Cerebellum (tissue), 5 donors: ENCODE measurements around a stretch of chr6.

DNA sequence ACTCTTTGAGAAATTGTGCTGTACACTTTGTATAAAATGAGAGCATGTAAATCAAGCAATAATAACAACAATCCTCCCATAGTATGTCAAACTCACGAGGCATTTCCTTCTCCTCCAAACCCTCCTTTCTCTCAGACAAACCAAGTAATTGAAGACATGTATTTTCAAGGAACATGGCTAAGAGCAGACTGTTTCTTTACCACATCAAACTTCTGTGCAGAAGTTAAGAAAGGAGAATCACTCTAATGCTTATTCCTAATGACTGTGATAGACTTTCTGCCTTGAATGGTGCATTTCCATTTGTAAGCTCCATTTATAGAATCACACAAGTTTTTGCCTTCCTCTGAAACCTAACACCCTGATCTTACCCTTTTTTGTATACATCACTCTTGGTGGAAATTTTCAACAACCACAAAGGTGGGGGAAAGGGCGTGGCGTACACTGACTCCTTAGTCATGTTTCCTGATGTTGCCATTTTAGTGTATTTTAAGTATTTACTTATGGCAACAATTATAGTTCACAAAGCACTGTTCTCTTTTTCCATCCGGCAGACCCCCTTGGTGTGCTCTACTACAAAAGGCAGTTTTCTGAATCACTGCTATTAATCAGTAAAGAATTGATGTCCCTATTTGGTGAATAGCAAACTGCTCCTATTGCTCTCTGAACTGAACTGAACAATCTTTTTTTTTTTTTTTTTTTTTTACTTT lies 92.1 kb downstream of the ATXN1 start:
- PRO-cap, 3 experiments, result no peak in any of the 3 experiments
- RAMPAGE, long total RNA, result no peak

- PRO-cap, 3 experiments, result no peak in any of the 3 experiments
- RAMPAGE, long total RNA, result no peak
Observed at GRCh38 chr6:16674717-16675477, 86.4 kb downstream of the ATXN1 start.

- PRO-cap, 3 experiments, result no peak in any of the 3 experiments
- RAMPAGE, long total RNA, result no peak
Observed at GRCh38 chr6:16728053-16728615, 33.1 kb downstream of the ATXN1 start.

DNA sequence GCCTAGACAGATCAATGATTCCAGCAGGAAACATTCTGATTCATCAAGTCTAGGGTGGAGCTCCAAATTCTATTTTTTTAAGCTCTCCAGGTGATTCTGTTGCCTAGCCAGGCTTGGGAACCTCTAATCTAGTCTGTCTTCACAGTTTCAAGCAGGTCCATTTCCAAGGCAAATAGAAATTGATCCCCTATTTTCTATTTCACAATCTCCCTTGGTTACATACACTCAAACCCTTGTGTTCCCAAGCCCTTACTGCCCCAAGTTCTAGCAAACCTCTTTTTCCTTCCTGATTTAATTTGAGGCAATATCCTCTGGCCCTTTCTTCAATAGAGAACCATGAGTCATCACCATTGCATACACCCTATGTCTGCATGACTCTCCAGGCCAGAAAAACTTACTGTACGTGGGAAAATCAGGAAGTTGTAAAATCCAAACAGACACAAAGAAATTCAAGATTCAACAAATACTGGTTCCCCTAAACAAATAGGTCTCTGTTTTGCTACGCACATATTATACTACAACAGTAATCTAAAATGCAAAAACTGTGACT lies 8.8 kb downstream of the ATXN1 start:
- PRO-cap, 3 experiments, result no peak in any of the 3 experiments
- RAMPAGE, long total RNA, result no peak

- PRO-cap, 3 experiments, result peak in 1 of 3 experiments; most common minus-strand start chr6:16759456 (in 1)
- RAMPAGE, long total RNA, result no peak
Observed at GRCh38 chr6:16758931-16759566, 2.2 kb downstream of the ATXN1 start.

GRCh38 chr6:16760946-16761298 lies 338 bp downstream of the ATXN1 start:
- PRO-cap, 3 experiments, result no peak in any of the 3 experiments
- RAMPAGE, long total RNA, result no peak

DNA sequence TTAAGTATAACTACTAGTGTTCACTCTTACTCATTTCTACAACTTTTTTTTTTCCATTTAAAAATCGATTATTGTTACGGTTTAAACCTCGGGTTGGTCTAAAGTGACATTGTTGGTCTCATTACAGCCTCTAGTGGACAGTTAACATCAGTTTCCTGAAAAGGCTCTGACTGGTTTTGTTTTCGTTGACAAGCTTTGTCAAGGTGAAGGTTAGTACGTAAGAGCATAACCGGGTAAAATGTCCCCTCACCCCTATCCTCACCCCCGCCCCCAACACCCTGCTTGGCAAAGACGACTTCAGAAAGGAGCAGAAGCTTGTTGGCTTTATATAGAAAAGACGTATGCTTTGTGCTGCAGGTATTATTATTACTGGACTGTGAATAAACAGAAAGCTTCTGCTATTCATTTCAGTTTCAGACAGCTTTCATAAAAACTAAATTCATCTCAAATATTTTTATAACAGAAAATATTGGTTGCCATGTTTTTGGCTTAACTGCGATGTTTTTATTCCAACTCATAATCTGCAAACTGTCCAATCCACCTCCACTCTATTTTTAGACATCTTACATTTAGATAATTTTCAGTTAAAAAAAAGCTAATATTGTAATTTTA lies 1.9 kb upstream of the ATXN1 start:
- PRO-cap, 3 experiments, result no peak in any of the 3 experiments
- RAMPAGE, long total RNA, result no peak

GRCh38 chr6:16768930-16769575 lies 7.8 kb upstream of the ATXN1 start:
- PRO-cap, 3 experiments, result no peak in any of the 3 experiments
- RAMPAGE, long total RNA, result no peak

DNA sequence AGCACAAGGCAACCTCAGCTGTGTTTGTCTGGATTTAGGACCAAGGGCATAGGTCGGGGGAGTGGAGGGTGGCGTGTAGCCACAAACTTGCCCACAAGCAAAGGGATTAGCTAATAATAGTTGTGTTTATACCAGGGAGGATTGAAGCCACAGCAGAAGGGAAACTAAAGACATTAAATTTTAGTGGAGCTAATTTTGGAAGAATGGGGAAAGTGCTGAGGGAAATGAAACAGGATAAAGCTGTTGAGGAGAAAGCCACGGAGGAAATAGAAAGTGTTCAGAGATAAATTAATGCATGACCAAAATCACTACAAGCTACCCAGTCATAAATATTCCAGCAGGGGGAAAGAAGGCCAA lies 115.7 kb upstream of the STMND1 start:
- PRO-cap, 3 experiments, result no peak in any of the 3 experiments
- RAMPAGE, long total RNA, result no peak

DNA sequence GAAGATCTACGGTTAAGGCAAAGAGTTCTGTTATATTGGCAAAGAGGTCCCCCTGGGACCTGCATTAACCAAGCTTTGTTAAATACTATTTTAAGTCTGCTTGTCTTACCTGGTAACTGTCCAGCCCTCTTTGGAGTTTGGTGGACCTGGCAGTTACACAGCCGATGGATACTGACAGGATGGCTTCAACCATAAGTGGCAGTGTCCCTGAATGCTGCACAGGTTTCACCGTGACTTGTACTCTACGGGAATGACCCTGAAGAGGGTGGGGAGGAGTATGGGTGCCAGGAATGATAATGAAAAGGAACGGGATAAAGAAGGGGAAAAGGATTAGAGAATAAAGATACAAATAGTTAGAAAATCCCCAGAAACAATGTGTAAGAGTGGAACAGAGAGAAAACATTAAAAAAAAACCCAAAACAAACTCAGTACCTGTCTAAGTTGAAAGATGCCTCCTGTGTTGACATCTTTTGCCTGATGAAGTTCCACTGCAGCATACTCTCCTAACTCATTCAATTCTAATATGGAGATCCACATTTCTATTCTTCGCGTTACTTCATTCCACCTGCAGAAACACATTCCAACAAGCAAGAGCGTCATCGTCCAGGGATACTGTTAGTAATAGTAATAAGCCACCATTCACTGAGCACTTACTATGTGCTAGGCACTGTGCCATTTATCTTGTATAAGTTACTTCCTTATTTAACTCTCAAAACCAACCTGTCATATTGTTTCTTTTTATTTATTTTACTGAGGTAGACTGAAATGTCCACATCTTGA lies 87.6 kb upstream of the NUP153 start:
- PRO-cap, 3 experiments, result no peak in any of the 3 experiments
- RAMPAGE, long total RNA, result no peak

DNA sequence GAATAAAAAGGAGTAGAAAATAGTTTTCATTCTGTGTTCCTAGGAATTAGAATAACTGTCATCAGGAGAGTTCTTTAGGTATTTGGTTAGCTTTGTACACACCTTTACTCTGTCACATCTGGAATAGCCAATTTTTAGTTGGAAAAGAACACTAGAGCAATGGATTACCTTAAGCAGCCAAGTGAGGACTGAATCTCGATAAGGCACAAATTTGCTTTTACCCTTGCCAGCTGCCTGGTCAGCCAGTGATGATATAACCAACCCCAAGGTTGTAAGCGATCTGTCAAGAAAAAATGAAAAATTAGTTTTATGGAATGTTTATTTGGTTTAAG lies 130.5 kb upstream of the NUP153 start:
- PRO-cap, 3 experiments, result no peak in any of the 3 experiments
- RAMPAGE, long total RNA, result no peak

DNA sequence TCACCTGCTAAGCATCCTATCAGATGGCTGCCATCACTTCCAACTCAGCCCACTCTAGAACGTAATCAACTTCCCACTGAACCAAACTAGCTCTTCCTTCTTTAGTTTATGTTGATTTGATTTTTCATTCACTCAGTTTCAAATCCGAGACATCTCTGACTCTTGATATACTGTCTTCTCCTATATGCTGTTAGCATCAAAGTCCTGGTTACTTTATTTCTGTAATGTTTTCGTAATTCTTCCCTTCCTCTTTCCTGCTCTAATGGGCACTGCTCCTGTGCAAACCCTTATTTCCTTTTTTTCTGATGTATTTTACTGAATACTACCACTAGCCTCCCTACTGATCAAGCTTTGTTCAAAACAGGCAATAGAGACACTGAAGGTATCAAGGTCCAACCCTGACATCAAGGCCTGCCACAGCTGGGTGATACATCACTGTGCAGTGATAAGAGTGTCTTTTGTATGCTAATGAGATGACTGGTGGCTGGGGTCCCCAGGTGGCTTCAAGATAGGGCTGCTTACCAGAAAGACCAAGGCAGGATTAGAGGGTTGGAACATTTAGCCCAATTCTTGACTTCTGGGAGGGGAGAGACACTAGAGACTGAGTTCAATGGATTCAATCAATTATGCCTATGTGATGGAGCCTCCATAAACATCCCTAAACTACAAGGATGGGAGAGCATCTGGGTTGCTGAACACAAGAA lies 95.2 kb downstream of the KIF13A start:
- PRO-cap, 3 experiments, result no peak in any of the 3 experiments
- RAMPAGE, long total RNA, result no peak

- PRO-cap, 3 experiments, result no peak in any of the 3 experiments
- RAMPAGE, long total RNA, result no peak
Observed at GRCh38 chr6:18147342-18147747, 7.5 kb downstream of the TPMT start.

DNA sequence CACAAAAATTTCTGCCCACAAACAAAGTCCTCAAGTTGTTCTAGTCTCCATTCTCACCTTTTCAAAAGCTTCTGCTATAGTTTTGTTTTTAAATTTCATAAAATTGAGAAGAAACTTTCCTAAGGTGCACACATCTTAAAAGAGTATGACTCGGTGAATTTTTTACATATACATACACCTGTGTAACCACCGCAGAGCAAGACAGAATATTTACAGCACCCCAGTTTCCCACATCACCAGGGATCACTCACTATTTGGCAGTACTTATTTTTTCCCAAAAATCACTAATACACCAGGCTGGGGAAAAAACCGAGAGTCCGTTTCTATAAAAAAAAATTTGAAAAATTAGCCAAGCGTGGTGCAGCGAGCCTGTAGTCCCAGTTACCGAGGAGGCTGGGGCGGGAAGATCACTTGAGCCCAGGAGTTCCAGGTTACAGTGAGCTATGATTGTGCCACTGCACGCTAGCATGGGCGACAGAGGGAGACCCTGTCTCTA lies 550 bp downstream of the TPMT start:
- PRO-cap, 3 experiments, result peak in 1 of 3 experiments; most common plus-strand start position 387 of the sequence (in 1)
- RAMPAGE, long total RNA, result no peak

DNA sequence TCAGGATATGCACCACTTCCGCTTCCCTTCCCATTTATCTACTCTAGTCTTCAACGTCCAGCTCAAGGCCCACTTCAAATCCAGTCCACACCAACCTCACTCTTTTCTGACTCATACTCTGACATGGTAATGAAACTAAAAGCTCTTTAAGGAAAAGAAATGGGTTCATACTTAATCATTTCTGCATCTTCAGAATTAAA lies 15.1 kb downstream of the DEK start:
- PRO-cap, 3 experiments, result no peak in any of the 3 experiments
- RAMPAGE, long total RNA, result no peak

DNA sequence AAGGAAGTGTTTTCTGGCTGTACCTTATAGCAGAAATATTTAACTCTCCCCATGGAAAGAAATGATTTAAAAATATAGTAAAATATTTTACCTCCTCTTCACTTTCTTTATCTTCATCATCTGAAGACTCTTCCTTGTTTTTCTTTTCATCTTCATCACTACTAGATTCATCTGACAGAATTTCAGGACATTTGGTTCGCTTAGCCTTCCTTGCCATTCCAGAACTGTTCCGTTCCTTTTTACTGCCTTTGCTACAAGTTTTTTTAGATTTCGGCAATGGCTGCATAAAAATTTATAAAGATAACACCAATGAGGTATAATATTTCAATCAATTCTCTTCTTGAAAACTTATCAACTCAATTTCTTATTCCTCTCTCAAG lies 14.8 kb downstream of the DEK start:
- PRO-cap, 3 experiments, result no peak in any of the 3 experiments
- RAMPAGE, long total RNA, result no peak

GRCh38 chr6:18260158-18260770 lies 4.1 kb downstream of the DEK start:
- PRO-cap, 3 experiments, result no peak in any of the 3 experiments
- RAMPAGE, long total RNA, result no peak

- PRO-cap, 3 experiments, result no peak in any of the 3 experiments
- RAMPAGE, long total RNA, result no peak
Observed at GRCh38 chr6:18415346-18415545, 28.1 kb downstream of the RNF144B start.

DNA sequence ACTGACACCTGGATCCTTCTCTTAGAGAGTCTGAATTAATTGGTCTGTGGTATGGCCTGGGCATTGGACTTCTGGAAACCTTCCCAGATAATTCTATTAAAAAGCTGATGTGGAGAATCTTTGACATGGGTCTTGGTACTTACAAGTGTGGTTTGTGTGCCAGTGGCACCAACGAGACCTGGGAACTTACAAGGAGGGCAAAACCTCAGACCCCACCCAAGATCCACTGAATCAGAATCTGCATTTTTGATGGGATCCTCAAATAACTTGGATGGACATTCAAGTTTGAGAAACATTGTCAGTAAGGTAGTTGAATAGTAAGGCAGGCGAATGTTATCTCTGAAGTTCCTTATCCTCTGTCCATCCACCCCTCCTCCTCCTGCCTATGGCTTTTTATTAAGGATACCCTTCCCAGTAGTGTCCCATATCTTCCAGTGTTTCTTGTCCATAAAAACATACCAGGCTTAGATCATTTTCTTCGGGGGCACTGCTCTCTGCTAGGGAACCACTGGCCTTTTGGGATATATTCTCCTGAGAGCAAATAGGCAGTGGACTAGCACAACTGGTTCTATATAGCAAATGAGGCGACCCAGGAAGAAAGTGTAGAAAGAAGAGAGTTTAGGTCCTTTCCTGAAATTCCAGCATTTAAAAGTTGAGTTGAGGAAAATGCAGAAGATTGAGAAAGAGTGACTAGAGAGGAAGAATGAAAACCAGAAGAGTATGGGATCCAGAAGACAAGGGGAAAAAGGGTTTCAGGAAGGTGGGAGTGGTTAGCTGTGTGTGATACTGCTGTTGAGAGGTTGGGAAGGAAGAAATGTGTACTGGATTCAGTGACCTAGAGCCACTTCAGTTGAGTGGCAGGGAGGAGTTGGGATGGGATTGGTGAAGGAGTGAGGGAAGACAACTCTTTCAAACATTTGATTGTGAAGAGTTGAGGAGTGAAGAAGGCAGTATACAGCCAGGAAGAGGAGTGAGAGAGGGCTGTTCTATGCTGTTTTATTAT lies 32.0 kb downstream of the RNF144B start:
- PRO-cap, 3 experiments, result no peak in any of the 3 experiments
- RAMPAGE, long total RNA, result no peak

DNA sequence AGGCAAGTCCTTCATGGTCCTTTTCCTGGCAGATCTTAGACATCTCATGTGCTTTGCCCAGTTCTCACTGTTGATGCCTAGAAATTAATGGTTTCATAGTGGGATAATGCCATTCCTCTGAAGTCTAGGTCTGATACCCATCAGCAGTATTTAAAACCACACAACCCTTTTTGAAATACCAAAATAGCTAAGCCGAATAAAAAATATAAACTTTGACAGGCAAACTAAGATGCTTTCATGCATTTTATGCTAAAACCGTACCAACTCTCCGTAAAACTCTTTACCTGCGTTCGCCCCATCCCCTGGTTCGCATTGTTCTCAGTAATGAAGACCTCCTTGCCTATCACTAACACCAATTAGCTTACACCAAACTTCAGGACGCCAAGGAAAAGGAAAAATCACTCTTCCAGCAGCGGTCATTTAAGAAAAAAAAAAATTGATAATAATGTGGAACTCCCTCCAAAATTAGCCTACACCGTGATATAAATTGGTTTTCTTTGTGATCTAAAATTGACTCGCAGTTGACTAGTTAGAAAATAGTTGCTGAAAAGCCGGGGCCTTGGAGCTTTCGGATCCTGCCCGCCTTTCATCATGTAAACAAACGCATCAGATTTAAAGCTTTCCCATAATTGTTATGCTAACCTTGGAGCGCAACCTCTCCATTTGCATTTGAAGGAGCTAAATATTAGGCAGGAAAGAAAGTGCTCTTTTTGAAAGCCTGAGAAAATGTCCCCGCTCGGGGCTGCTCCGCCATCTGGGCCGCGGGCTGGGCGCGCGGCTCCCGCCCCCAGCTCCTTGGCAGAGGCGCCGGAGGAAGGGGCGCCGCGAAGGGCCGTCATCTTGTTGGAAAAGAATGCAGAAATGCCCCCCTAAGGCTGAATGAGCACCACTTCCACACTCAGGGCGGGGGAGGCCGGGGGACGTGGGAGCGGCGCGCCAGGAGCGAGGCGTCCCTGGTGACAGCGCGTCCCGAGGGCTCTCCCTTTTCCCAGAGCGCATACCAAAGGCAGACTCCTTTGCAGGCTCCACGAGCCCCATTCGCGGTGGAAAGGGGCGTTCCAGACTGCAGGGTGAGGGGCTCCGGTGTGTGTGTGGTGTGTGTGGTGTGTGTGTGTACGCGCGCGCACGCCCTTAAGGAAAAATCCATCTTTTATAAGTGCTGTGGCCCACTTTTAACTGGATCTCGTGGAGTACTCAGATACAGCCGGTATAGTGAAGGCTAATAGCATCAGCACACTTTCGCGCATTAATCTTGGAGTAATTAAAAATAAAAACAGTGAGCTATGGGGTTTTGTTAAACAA lies 145.8 kb upstream of the ID4 start:
- PRO-cap, 3 experiments, result no peak in any of the 3 experiments
- RAMPAGE, long total RNA, result no peak